M059J (cell line): ENCODE measurements around a stretch of chr11.

GRCh38 chr11:75347934-75348687 lies 3.4 kb downstream of the ARRB1 start:
- RAMPAGE, long total RNA: no peak

DNA sequence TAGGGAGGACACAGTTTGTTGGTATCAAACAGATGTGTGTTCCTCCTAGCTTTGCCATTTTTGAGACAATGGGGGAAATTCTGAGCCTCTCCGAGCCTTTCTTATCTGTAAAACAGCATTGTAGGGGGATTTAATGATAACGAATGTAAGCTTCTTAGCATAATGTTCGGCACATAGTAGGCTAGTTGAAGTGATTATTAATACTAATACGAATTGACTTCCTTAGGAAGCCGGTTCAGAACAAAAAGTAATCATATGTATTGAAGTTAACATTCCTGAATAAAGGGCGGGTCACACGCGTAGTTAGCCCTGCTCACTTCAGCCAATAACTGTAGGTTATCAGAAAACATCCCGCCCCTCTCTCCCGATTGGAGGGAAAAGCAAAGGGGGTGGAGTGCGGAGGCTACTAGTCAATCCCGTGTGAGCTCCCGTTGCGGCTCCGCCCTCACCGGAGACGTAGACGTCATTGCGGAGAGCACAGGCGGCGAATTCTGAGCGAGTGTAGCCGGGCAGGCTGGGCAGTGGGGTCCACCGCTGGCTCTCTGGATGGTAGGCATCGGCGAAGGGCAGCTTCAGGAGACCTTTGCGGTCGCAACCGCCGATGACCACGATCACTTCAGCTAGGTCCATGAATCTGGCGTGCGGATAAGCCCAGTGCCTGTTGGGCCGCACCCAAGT lies 4.9 kb downstream of the KLHL35 start:
- RAMPAGE, long total RNA: no peak

DNA sequence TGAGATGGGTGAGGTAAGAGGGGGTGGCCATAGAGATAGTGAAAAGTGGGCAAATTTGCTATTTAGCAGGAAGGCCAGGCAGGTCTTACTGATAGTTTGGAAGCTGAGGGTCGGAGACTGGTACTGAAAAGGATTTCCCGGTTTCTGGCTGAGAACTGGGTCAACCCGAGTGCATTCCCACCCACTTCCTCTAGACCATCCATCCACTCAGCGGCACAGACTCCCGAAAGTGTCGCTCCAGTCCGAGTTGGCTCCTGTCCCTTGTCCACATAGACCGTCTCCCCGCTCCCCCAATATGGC lies 20.7 kb downstream of the SERPINH1 start:
- RAMPAGE, long total RNA: no peak

- RAMPAGE, long total RNA: no peak
Observed at GRCh38 chr11:75584377-75584930, 22.4 kb downstream of the SERPINH1 start.

- RAMPAGE, long total RNA: no peak
Observed at GRCh38 chr11:75715619-75715999, 2.0 kb upstream of the MOGAT2 start.

DNA sequence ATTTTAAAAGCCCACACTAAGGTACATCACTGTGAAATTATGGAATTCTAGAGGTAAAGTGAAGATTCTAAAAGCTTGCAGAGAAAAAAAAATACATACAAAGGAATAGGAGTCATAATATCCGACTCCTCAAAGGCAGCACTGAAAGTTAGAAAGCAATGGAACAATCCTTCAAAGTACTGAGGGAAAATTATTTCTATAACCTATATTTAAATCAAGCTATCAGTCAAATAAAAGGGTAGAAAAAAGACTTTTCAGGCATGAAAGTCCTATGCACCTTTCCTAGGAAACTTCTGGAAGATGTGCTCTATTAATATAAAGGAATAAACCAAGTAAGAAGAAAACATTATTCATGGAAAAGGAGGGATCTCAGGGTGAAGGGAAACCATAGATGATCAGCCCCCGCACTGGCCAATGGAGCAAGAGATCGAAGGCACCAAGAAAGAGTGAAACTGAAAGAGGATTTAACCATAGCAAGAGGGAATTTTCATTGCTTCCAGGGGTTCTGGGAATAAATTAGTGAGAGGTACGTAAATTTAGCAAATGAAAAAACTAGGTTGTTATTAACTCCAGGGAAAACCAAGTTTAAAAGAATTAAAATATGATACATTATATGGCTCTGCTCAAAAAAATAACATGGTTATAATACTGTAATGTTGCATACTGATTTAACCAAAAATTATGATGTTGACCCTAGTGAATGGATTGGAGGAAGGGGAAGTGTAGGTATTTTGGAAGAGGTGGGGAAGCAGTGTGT lies 160.2 kb downstream of the WNT11 start:
- RAMPAGE, long total RNA: no peak

GRCh38 chr11:76147339-76147808 lies 58.9 kb downstream of the WNT11 start:
- RAMPAGE, long total RNA: no peak

DNA sequence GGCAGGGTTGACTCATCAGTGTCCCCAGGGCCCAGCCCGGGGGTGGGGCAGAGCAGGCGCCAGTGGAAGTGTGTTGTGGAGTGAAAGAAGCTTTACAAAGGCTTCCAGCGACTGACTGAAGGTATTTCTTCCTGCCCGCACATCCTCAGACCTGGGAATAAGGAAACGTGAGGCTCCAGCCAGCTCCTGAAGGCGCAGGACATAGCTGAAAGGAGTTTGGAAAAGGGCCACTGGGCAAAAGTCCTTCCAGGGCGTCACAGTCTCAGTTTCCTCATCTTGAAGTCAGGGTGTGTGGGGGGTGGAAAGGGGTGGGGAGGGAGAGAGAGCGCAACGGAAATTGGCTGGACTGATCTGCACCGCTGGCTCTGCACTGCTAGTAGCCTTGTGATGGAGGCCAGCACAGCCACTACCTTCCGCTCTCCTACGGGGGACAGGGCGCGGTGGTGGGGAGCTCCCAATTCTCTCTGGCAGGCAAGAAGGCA lies 27.9 kb upstream of the WNT11 start:
- RAMPAGE, long total RNA: no peak

DNA sequence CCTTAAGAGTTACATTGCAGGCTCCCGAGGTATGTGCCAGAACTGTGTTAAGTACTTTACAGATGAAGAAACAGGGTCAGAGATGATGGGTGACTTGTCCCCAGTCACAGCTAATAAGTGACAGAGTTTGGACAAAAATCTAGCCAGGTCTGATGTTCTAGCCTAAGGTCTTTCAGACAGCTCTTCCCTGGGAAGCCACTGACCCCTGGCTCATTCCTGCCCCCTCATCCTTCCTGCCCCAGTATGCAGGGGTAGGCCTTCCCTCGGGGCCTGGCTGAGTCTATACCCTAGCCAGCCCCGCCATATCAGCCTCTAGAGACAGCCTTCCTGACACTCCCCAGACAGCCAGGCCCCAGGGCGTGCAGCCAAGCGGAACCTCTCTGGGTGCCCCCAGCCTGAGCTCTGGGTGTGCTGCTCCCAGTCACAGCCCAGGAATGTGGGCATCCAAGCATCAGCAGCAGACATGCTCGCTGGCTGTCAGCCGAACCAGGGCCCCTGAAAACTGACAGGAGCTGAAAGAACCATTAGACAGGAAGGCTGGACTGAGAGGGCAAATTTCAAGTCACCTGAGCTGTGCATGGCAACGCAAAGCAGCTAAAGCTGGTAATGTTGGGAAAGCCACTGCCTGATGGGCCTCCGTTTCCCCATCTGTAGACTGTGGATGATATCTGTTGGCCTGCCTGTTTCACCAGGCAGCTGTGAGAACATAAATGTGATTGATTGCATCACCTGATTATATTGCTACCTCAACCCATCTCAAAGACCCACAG lies 93.3 kb downstream of the LRRC32 start:
- RAMPAGE, long total RNA: no peak

GRCh38 chr11:76591927-76592427 lies 78.6 kb downstream of the LRRC32 start:
- RAMPAGE, long total RNA: no peak

- RAMPAGE, long total RNA: no peak
Observed at GRCh38 chr11:76669734-76670520, 620 bp downstream of the LRRC32 start.

DNA sequence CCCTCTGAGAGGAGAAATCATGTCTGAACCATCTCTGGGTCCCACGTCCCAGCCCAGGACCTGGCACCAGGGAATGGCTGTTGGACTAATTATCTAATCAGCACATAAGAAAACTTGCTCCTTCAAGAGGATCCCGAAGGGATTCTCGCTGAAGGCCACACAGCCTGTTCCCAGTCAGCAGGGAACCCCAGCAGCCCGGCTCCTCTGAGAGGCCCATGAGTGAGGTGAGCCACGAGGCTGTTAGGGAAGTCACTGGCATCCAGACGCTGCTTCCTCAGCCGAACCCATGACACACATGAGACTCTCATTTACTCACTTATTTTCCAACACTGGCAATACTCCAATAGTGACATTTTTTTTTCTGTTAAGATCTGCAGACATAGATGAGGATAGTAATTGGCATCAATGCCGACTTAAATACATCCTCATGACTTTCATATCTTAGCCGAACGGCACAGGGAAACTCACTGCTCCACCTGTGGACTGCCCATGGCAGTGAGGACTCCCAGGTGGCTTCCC lies 38.4 kb upstream of the TSKU start:
- RAMPAGE, long total RNA: no peak

DNA sequence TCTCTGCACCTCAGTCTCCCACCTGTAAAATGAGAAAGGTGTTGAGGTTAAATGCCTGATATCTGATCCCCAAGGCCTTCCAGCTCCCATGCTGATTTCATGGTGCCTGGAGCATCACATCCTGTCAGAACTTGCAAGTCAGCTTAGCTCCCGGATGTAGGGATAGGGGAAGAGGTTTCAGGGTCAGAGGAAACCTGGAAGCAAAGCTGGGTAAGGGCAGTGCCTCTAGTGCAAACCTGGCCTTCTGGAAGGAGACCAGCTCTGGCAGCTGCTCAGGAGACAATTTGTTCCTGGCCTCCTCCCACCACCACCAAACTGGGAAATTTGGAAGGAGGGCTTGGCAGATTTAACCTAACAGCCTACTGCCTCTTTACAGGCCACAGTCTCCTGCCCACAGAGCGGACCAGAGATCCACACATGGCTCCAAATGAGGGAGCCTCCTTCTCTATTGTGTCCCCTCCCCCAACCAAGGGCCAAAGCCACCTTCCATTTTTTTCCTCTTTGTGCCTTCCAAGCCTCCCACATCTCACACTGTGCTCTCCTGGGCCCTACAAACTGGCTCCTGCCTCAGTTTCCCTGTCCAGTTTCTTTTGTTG lies 9.2 kb upstream of the TSKU start:
- RAMPAGE, long total RNA: no peak

DNA sequence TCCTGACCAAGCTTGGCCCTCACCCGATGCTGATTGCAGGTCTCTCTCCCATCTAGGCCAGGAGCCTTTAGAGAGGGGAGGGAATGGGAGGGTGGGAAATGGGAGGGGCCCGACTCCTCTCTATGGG lies 1.7 kb upstream of the TSKU start:
- RAMPAGE, long total RNA: no peak

DNA sequence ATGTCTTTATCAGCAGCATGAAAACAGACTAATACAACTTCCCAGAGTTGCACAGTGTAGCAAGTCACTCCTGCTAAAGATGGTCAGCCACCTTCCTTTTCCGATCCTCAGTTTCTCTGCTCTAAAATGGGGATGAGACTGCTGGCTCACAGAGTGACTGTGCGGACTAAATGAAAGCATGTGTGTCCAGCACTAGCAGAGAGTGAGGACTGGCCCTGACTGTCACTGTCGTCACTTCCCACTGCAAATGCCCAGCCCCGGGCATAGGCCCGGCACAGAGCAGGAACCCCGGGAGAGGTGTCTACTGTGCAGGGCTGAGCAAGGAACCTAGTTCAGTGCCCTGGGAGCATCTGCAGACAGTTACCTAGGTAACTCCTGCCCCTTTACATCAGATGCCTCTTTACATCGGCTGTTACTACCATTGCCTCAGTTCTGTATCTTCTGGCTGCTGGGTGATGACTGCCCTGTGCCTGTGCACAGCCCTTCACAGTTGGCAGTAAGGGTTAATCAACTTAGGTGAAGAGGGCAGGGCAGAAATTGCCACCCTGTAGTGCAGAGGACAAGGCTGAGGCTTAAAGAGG lies 9.8 kb downstream of the TSKU start:
- RAMPAGE, long total RNA: no peak

DNA sequence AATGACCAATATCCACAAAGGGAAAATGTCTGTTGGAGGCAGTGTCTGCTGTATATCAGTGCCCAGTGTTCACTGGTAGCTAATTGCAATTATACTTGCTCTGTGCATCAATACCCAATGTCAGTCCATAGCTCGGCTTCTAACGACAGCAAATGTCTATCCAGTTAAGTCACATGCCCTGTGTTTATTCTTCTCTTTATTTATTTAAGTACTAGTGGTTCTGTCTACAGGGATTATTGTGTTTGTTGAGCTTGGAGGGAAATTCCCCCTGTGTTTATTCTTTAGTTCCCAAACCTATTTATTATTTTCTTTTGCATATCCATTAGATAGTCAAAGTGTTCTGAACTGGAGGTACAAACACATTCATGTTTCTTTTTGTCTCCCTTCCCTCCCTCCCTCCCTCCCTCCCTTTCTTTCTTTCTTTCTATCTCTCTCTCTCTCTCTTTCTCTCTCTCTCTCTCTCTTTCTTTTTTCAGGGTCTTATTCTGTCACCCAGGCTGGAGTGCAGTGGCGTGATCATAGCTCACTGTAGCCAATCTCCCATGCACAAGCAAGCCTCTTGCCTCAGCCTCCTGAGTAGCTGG lies 18.7 kb downstream of the TSKU start:
- RAMPAGE, long total RNA: no peak

DNA sequence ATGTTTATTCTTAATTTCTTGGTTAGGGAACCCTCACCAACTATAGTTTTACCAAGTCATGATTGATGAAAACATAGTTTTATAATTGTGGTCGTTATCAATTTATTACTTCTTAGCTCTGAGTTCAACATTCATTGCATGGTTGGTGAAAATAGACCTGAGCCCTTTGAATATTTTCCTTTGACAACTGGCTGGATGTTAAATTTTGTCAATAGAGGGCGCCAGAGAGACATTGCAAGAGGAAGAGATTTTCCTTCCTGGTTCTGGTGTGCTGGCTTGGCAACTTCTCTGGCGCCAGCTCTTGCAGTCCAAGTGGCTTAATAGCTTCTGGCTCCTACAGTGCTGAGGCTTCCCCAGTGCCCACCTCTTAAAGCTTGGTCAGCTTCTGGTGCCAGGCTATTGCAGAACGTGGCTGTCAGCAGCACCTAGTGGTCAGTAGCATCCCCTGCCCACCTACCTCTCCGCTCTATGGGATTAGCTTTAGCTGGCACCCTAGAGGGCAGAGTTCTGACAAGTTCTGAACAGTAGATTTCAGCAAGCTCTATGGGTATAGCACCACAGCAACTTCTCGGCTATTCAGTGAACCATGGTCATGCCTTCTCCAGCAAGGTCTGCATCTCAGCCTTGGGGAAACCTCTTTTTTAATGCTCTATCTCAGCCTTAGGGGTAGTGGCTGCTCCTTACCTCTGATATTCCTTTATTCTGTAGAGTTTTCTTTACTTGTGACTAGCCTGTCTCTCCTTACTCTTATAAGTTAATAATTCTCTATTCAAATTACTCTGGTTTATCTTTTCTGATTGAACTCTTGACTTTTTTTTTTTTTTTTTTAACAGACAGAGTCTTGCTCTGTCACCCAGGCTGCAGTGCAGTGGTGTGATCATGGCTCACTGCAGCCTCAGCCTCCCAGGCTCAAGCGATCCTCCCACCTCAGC lies 59.4 kb downstream of the ACER3 start:
- RAMPAGE, long total RNA: no peak

DNA sequence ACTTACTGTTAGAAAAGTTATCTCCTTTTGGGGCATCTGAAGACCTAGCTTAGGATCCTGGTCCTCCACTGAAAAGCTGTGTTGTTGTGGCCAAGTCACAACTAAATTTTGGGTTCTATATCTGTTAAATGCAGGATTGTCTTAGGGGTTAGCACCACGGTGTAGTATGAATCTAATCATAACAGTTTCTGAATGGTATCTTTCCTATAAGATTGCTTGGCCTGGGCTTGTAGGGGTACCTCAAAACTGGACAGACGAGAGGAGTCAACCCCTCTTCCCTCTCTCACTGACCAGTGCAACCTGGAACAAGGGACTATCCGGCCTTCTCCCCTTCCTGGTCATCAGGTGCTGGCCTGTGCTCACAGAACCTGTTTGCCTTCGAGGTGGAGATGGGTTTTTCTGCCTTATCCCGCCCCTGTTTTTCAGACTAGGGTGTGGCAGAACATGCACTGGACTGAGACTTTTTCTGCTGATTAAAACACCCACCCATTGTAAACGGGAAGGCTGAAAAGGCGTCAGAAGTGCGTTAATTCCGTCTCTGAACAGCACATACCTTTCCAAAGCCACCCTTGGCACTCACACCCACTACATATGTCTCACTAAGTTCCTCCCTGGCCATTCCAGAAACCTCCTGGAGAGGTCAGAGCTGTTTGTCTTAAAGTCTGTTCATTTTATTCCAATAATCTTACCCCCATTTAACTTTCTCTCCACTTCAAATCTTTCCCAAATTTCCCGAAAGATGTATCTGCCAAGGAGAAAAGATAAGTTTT lies 4.4 kb upstream of the B3GNT6 start:
- RAMPAGE, long total RNA: no peak

DNA sequence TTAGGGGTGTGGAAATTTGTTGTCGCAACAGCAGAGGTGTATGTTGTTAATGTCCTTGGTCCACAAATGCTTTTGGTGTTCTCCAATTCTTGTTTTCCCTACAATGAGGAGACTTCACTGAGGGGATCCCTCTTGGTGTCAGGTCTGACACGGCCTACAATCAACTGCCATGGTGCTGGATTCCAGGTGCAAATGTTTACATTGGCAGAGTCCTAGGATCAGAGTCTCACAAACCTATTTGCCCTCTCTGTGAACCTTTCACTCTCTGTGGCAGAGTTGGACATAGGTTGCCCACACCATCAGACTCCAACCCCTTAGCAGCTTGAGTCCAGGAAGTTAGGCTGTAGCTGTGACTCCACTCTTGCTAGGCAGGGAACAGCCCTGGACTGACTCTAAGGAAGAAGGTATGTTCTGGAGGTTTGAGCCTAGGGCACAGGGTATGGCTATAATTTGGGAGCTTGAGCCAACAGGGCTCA lies 48.6 kb downstream of the GDPD4 start:
- RAMPAGE, long total RNA: no peak

DNA sequence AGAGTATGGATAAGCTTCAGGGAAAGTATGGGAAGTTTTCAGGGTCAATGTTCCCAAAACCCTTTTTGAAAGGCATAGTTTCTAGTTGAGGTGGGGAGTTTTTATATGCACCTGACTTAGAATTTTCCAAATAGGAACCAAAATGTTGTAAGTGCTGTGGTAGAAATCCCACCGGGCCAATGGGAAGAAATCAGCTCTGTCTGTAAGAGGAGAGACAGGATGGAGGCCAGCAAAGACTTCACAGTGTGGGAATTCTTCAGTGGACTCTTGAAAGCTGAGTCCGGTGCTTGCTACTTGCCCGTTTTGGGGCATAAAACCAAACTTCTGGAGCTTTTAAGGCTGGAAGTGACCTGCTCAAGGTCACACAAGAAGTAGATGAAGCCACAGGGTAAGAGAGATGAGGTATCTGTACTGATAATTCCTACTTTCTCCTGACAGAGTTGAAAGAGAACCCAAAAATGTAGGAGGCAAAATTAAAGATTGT lies 1.6 kb downstream of the PAK1 start:
- RAMPAGE, long total RNA: no peak